HT-29 (cell line): ENCODE results near the gene BMERB1.

DNA sequence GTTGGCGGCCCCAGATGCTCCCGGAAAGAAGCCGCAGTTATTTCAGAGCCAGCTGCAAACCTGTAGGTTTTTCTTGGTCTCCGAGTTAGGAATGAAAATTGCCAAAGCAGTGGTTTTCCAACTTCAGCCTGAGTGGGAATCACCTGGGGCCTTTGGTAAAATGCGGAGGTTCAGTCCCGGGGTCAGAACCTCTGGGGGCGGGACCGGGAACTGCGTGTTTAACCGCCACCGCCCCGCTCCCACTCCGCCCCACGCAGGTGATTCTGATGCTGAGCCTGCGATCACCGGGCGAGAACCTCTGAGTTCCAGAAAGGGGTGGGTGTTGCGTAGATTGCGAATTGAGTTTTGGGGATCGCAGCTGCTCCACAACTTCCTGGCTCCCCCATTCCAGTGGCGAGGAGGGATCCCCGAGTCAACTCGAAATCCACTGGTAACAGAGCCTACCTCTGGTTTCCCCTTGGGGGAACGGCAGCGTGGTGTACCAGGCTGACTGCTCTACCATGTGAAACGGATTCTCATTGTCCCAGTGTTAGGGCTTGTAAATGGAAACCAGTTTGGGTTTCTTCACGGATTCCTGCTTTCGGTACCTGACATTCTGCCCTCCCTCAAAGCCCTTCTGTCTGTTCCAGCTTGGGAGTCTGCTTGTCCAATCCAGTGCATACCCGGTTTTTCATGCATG, 884 bp downstream of the PDXDC1 start:
- RAMPAGE, long total RNA, result no peak

GRCh38 chr16:15144169-15144680, 50.2 kb upstream of the RRN3 start:
- RAMPAGE, long total RNA, result no peak

DNA sequence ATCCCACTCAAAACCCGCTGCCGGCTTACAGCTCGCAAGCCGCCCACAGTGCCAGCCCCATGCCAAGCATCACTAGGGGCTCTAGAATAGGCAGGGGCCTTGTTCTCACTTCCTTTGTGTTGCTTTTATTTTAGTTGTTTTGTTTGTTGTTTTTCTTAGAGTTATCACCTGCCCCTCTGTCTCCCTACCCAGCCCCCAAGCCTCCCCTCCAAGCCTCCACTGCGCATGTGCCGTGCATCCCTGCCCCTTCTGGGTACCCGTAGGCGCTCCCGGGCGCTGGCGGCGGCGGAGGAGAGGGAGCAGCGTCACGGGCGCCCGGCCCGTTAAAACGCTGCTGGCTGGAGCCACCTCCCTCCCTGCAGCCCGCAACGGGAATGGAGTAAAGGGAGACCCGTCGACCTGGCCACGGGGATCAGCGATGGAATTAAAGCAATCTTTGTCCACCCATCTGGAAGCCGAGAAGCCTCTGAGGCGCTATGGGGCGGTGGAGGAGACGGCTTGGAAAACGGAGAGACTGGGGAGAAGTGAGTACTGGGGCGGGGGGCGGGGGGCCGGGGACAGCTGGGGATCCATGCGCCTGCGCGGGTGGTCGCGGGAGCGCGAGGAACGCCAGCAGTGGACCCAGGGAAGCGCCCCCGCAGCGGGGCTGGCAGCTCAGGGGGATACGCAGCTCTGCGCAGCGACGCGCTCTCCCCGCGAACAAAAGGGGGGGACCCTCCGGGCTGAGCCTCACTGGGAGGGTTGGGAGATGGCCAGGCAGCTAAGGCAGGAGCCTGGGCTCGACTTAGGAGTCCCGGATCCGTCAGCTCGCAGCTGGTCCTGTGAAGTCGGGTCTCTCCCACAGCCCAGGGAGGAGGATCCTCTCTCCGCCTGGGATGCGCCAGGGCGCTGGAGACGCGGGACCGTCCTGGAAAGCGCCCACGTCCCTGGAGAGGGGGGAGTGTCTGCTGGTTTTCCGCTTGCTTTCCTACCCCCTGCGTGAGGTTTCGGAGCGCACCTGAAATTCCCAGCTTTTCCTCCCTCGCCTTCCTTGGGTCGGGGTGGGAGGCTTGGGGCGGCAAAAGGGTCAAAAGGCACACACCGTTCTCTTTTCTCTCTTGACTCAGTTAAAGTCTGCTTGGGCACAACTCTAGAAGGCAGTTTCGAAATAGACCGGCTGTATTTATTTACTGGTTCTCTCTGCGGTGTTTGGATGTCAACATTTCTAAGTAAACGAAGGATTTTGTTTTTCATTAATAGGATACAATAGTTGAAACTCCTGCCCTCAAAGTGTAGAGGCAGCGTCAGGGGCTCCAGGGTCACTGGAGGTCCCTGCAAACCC, at the start of gene BMERB1:
BMERB1 (plus strand) TSS at position 353 of the 1,321 bp plus-strand sequence.
- RAMPAGE, long total RNA, result no peak

GRCh38 chr16:15573896-15574558, 68.9 kb downstream of the MARF1 start:
- RAMPAGE, long total RNA, result no peak

- RAMPAGE, long total RNA, result no peak
These were observed 8.3 kb downstream of the MARF1 start for GRCh38 chr16:15634621-15635120.

DNA sequence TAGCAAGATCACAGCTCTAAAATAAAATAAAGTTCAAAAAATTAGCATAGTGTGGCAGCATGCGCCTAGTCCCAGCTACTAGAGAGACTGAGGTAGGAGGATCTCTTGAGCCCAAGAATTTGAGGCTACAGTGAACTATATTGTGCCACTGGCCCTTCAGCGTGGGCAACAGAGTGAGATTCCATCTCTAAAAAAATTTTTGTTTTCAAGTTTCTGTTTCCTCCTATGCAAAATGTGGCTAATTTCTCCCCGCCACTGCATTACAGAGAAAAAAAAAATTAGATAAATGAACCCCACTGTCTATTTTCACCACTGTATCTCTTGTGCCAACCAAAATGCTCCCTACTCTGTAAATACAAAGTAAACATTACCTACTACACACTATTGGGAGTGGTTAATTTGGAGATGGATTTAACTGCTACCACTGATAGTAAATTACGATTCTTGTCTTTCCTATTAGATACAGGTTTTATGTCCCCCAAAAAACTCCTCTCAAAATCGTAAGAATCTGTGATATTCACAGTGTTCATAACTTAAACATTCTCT, 2.0 kb downstream of the MARF1 start:
- RAMPAGE, long total RNA, result no peak

GRCh38 chr16:15687112-15687614, 37.1 kb downstream of the NDE1 start:
- RAMPAGE, long total RNA, result no peak

GRCh38 chr16:15854079-15854495, 2.7 kb downstream of the MYH11 start:
- RAMPAGE, long total RNA, result no peak

DNA sequence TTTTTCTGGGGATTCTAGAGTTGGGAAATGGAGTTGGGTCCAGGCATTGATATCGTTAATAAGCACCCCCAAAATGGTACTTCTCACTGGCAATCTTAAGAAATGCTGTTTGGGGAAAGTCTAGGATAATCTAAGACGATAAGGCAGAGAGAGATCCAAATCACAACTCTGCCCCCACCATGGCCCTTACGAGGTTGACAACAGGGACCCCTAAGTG, 282 bp downstream of the MYH11 start:
- RAMPAGE, long total RNA, result no peak

- RAMPAGE, long total RNA, result no peak
These were observed 1.2 kb upstream of the MYH11 start for GRCh38 chr16:15857705-15858787.

DNA sequence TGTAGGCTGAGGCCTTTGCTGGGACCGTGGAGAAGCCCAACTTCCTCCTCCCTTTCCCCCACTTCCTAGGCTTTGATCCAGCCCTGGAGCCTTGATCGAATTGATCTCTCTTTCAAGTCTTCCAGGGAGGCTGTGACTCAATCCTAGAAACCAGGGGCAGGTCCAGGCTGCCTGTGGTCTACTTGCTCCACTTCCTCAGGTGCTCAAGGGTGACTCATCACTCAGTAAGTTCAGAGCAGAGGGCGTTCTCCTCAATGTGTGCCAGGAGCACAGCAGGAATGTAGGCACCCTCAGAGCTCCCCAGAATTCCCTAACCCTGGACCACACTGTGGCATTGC, 11.2 kb upstream of the CEP20 start:
- RAMPAGE, long total RNA, result no peak

- RAMPAGE, long total RNA, result no peak
These were observed 19.7 kb upstream of the CEP20 start for GRCh38 chr16:15908046-15908578.

DNA sequence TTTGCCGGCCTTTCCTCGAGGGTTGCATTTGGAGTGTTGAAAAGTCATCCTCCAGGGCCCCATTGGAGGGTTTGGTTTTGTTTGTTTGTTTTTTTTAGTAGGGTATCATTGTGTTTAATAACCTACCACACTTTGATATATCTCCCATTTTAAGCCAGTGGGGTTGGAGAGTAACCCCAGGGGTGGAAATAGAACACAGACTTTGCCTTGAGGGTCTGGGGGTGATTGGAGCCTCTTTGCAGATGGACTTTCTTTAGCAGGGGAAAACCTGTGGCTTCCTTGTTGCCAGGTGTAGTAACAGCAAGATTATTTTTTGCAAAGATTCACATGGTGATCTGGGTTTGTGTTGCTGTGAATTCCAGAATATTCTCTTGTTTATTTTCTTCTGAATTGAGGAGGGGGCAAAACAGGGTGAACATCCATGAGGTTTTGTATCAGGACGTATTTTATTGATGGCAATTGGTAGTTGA, 1.5 kb downstream of the ABCC1 start:
- RAMPAGE, long total RNA, result no peak

- RAMPAGE, long total RNA, result no peak
These were observed 27.6 kb downstream of the ABCC1 start for GRCh38 chr16:15976738-15977702.

GRCh38 chr16:16071686-16072204, 122.3 kb downstream of the ABCC1 start:
- RAMPAGE, long total RNA, result no peak

GRCh38 chr16:16182373-16183054, 40.8 kb downstream of the ABCC6 start:
- RAMPAGE, long total RNA, result no peak

DNA sequence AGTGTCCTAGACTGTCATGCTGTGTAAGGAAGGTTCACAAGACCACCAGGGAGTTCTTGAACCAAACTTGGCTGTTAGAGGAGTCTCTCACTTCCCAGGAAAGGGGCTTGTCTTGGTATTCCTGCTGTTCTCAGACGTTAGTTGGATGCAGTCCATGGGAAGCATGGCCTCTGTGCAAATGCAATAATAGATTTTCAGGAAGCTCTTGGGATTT, 425.8 kb downstream of the NPIPA7 start:
- RAMPAGE, long total RNA, result no peak

GRCh38 chr16:17082225-17082881, 388.4 kb downstream of the XYLT1 start:
- RAMPAGE, long total RNA, result no peak

DNA sequence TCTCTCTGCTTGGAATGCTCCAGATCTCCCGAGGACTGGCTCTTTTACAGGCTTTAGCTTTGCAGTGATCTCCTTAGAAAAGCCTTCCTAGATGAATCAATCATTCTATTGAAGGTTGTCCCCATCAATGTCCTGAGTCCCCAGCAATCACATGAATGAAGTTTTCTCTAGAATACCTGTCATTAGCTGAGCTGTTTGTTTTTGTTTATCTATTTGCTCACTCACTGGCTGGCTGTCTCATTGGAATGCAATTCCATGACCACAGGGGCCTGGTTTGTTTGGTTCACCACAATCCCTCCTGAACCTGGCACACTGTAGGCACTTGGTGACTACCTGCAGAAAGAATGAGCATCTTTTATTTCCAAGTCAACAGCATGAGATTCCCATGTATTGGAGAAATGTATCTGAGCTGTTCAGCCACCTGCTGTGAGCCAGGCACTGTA, 345.2 kb downstream of the XYLT1 start:
- RAMPAGE, long total RNA, result no peak

GRCh38 chr16:17360907-17361456, 109.8 kb downstream of the XYLT1 start:
- RAMPAGE, long total RNA, result no peak